HCT116 (cell line): Measurements from ENCODE around the genes ZBTB2 and SYNE1.

DNA sequence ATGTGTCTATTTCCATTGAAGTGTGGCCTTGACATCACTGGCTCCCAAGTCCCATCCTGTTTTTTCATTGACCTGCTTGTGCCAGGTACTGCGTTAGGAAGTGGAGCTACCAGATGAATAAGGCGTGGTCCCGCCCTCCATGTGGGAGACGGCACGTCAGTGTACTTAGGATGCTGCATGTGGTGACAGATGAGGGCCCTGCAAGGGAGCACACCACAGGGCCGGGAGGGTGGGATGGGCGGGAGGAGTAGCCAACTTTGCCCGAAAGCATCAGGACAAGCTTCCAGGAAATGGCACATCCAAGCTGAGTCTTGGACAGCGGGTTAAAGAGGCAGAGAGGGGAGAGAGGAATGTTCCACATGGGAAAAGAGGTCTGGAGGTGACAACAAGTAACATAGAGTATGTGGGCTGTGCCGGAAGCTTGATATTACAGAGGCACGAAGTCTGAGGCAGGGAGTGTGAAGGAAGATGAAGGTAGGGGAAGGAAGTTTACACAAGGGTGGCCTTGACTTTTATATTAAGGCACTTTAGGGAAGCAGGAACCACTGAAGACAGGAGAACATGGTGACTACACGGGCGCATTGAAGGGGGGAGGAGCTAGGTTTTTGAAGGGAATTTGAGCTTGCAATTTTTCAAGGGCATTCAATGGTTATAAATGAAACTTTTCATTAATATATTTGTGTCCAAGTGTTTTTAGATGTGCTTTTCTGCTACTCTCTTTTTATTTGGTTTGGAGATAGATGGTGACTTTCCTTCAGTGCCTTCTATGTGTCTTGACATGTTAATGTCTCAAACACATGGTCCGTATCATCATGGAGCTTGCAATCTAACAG lies 140.7 kb downstream of the MTHFD1L start:
- RRBS: no CpG with 5 or more reads among the region's 14 CpGs

GRCh38 chr6:151067723-151068780 lies 171.7 kb upstream of the AKAP12 start:
- RRBS: no CpG with 5 or more reads among the region's 14 CpGs

DNA sequence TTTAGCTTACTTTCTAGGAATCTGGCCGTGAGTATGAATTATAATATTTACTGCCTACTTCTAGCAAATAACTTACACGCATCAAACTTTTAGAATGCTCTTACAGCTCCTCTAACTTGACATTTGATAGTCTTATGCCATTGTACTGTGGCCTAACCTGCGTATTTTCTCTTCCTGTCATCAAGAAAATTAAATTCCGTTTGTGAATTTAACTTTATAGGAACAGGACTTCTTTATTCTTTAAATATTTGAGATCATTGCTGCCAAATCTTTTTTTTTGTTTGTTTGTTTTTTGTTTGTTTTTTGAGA lies 64.9 kb downstream of the ZBTB2 start:
- RRBS: no CpG with 5 or more reads among the region's 4 CpGs

- RRBS: 2% methylated on average over 19 of the region's 63 CpGs
Measured at GRCh38 chr6:151391399-151392267, at the start of gene ZBTB2. ZBTB2 (minus strand) TSS chr6:151391559.

- RRBS: no CpG with 5 or more reads among the region's 6 CpGs
Measured at GRCh38 chr6:151412397-151413031, 21.2 kb upstream of the ZBTB2 start.

- RRBS: no CpG with 5 or more reads among the region's 2 CpGs
Measured at GRCh38 chr6:151657906-151658232, 149.6 kb upstream of the ESR1 start.

DNA sequence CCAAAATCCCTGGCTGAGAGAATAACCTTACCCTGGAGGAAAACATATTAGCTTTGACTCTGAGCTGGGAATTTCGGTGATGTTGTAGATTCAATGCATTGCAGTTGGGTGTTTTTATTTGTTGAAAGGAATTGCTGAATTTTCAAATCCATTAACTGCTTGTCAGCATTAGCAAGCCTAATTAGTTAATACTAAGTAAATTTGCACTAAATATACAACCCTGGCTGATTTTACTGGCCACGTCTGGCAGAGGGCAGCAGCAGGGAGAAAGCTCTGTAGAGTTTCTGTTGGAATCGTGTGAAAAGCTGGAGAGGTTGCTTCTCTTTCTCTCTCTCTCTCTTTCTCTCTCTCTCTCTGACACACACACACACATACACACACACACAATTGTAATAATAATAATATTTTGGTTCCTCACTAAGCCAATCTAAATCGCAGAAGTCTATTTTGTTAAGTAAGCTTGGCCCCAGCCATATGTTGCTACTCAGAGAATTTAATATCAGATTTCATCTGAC lies 289.4 kb downstream of the ESR1 start:
- RRBS: no CpG with 5 or more reads among the region's 4 CpGs

GRCh38 chr6:152268045-152268517 lies 369.1 kb downstream of the SYNE1 start:
- RRBS: no CpG with 5 or more reads among the region's 8 CpGs

DNA sequence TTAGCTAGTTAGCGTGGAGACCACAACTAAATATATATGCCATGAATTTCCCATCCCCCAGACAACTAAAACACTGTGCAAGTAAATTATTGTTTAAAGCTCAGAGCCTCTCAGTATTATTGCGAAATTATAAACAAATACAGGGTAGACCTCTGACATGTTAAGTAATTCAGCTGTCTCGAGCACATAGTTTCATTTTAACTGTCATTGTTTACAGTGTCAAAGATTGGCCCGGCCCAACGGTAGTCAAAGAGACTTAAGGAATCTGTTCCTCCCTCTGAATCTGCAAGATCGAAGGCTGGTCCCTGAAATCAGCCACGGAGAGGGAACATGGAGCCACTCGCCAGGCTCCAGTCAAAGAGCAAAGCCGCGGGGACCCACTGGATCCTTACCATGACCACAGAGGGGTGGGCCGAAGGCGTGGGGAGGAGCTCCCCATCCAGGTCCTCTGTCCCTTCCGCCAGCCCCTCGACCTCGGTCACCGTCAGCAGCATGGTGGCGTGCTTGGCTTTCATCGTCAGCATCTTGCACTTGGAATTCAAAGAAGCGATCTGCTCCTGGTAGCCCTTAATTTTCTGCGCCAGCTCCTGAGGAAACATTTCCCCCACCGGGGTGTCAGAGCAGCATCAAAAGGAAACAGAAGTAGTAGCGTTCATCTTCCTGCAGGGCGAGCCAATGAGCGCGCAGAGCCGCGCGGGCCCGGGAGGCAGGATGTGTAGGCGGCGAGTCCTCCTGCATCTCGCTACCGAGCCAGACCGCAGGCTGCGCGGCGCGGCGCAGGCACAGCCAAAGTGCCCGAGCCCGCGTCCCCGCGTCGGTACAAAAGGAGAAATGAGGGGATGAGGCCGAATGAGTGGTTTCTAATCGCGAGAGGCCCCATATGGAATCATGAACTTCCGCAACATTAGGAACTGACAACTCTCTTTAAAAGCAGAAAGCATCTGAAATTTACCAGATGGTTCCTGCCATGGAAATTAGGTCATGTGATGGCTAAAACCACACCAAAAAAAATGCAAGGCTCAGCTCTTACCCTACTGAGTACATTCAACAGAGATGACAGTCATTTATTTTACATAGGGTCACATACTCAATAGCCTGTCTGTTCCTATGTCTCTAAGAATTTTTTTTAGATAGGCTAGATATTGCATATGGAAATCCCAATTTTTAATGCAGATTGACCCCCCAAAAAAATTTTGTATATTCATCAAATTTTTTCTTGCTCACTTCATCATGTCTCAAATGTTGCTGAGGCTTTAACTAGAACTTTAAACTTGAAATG lies 335.2 kb downstream of the SYNE1 start:
- RRBS: 1% methylated on average over 8 of the region's 49 CpGs

DNA sequence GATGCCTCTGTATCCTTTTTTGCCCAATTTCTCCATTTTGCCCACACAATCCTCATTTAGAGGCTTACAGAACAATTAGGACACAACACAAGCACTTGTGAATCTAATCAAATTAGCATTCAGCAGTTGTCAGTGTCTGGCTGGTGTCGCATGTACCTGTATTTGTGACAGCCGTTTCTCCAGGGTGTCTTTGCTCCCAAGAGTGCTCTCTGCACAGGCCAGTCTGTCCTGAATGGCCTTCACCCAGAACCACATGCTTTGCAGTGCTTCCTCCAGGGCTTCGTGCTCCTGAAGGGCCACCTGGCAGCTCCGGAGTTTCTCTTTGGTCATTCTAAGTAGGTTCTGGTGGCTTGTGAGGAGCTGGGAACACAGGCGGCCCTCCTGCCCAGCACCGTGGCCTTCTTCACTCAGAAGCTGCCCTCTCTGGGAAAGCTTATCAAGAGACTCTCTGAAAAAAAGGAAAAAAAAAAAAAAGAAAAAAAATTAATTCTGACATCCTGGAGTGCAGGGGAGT lies 246.0 kb downstream of the SYNE1 start:
- RRBS: no CpG with 5 or more reads among the region's 6 CpGs

GRCh38 chr6:152471477-152471828 lies 165.7 kb downstream of the SYNE1 start:
- RRBS: no CpG with 5 or more reads among the region's 5 CpGs

DNA sequence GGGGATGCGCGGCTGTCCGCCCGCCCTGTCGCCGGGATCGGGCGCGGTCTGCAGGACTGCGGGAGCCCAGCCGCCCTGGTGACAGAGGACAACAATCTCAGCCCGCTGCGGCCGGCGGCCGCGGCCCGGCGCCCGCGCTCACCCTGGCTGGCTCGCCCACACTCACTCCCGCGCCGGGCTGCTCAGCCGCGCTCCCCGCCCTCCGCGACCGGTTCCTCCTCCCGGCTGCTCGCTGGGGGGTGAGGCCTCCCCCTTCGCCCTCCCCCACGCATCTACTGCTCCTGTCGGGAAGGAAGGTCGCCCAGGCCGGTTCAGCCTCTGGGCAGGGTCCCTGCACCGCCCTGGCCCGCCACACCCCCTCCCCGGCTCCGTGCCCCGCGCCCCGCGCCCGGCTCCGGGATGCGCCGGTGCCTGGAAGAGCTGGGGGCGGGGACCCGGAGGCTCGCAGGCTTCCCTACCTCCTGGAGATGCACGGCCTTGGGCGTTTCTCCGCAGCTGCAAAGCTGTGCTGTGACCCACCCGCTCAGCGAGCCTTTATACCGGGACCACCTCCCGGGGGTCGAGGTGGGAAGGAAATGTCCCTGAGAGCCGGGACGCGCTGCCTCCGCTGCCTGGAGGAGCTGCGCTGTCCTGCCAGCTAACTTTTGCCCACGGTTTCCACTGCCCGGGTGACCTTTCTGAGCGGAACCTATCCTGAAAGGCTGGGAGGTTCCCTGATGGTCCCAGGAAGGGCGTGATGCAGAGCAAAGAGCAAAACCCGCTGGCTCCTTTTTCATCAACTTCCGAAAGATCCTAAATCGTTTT lies at the start of gene SYNE1:
Gene SYNE1, minus strand, starts transcription at position 632 of the 804 bp plus-strand sequence.
- RRBS: 88% methylated on average over 35 of the region's 73 CpGs

DNA sequence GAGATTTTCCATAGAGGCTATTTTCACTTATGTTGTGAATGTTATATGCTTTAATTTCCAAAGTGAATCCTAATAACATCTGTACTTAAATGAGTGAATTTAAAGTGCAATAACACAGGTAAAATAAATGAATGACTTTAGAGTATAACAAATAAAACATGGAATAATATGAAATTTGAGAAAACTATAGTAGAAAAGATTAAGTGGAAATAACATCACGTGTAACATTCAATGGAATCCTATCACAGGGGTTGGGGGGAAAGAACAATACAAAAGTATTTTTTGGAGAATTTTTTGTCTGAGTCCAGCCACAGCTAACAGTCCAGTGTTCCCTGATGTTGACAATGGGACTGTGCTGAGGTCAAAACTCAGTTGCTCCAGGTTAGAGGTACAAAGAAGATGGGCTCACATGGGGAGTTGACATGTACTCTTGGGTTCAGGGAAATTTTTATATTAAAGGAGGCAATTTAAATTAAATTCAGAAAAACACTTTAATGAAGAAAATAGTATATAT lies 887 bp downstream of the MYCT1 start:
- RRBS: no CpG with 5 or more reads among the region's 1 CpG

DNA sequence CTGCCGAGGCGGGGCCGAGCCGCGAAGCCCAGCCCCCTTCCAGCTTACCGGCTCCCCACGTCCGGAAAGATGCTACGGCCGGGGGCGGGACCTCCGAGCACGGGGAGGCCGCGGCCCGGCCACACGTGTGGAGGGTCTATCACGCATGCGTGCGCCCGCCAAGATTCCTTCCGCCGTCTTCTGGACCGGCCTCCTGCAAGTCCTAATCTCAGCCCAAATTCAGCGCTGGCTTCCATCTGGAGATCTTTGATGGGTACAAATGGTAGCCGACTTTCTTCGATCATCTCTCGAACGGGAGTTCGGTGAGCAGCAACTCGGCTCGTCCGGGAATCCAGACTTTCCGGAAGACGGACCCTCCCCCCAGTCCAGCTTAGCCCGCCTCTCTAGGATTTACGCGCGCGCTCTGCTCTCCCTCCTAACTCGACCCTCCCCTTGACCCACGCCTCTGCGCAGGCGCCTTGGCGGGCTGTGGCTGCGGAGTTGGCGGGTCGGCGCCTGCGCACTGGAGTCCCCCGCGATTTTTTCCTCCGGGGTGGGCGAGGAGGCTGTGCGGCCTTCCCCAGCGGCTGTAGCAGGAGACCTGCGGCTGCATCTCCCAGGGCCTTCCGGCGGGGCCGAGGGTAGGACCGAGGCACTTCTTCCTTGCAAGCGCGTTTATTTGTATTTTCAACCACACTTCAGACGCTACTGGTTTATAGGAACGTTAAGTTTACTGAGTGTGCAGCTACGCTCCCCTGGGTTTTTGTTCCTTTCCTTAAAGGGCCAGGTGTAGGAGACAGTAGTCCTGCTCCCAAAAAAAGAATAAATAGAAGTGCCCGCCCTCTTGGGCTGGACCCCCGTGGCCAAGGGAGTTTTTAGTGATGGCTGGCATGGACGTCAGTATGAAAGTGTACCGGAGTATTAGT lies 597 bp upstream of the FBXO5 start:
- RRBS: 1% methylated on average over 20 of the region's 70 CpGs

DNA sequence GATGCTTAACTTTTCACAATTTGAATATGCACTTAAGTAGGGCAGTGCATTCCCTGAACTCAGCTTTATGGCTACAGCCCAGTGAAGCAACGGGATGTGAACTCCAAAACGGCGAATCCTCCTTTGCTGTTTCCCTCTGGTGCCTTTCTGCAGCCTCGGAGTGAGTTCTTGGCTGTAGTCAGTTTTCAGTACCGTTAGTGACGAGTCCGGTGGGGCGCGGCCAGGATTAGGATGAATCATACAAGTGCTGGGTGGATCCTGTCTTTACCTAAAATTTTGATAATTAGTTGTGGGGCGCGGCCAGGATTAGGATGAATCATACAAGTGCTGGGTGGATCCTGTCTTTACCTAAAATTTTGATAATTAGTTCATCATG lies 1.2 kb upstream of the FBXO5 start:
- RRBS: no CpG with 5 or more reads among the region's 11 CpGs

- RRBS: no CpG with 5 or more reads among the region's 8 CpGs
Measured at GRCh38 chr6:153143262-153143820, 12.3 kb upstream of the RGS17 start.

- RRBS: 88% methylated on average over 5 of the region's 14 CpGs
Measured at GRCh38 chr6:153282543-153282939, 151.5 kb upstream of the RGS17 start.

DNA sequence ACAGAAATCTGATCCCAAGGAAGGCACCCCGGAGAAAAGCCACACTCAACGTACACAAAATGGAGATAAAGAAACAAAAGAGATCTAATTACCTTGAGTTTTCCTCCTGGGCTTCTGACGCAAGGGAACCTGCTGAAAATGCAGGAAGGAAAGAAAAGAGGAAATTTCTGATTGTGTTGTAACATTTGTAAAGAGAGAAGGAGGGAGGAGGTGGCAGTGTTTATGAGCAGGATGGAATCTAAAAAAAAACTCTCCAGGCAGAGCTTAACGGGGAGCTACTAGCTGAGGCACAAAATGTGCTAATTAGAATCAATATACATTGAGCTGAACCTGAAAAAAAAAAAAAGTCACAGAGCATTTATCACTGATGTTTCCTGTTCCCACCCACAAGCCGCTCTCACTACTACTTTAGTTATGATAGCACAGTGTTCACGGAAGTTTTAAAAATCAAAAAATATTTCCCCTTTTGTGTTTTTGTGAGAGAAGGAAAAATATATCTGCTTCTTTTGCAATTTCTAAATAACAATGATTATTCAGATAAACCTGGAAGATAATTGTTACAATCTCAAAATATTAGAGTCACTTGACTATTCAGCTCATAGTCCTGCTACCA lies 109.1 kb downstream of the IPCEF1 start:
- RRBS: no CpG with 5 or more reads among the region's 6 CpGs

DNA sequence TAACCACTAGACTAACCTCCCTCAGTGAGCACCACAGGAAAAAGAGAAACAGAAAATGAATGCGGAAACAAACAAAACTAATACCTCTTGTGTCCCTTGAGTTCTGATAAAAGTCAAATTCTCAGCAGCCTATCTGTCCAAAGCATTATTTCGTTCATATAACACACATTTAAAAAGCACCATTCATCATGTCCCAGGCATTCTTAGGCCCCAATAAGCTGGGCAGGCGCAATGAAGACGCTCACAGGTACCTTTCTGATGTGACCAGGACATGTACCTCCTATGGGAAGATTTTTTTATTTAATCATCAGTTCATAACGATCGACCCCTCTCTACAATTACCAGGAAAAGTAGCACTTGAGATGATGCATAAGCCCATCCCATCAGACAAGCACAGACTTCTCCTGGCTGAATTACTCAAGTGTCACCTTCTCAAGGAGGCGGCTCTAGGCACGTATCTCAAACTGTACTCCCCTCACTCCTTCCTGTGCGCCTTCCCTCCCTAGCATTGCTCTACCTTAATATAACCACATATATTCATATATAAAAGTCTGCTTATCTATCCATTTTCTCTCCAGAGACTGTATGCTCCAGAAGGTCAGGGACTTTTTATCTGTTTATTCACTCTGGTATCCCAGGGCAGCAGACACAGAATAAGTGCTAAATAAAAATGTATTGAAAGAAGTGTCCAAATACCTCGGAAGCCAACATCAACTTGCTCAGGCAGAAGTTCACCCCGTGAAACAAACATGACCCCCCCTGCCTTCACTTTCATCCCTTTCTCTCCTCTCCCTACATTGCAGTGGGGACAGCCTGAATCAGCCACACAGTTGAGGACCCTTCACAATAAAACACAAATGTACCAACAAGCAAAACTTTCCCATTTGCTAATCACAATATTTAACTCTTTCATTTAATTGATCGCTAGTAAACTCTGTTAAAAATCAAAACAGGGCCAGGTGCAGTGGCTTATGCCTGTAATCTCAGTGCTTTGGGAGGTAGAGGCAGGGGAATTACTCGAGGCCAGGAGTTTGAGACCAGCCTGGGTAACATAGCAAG lies 71.5 kb downstream of the CNKSR3 start:
- RRBS: no CpG with 5 or more reads among the region's 13 CpGs

DNA sequence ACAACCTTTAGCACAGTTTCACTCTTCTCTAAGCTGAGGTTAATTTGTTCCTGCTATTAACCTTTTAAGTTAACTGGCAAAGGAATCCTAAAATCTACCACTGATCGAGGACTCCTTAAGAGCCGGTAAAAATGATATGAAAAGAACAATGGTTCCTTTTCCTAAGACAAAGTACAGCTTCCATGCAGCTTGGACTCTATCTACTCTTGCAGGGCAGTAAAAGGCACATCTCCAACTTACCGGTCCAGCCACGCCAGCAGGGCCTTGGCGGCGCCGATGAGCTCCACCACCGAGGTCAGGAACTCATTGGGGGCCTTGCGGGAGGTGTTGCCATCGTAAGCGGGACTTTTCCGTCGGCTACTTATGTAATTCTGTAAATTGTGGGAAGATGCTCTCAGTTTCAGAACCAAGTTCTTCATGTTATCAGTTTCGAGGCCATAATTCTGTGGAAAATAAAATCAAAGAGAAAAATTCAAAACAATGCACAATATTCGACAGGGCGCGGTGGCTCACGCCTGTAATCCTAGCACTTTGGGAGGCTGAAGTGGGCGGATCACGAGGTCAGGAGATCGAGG lies 68.5 kb downstream of the CNKSR3 start:
- RRBS: 100% methylated on average over 1 of the region's 21 CpGs